Melanocyte of skin (primary cell): Measurements from ENCODE around the gene CCDC6.

GRCh38 chr10:59623587-59624102 is 86.0 kb downstream of the SLC16A9 start:
- CAGE, long polyA plus RNA, 2 experiments: no peak in any of the 2 experiments

DNA sequence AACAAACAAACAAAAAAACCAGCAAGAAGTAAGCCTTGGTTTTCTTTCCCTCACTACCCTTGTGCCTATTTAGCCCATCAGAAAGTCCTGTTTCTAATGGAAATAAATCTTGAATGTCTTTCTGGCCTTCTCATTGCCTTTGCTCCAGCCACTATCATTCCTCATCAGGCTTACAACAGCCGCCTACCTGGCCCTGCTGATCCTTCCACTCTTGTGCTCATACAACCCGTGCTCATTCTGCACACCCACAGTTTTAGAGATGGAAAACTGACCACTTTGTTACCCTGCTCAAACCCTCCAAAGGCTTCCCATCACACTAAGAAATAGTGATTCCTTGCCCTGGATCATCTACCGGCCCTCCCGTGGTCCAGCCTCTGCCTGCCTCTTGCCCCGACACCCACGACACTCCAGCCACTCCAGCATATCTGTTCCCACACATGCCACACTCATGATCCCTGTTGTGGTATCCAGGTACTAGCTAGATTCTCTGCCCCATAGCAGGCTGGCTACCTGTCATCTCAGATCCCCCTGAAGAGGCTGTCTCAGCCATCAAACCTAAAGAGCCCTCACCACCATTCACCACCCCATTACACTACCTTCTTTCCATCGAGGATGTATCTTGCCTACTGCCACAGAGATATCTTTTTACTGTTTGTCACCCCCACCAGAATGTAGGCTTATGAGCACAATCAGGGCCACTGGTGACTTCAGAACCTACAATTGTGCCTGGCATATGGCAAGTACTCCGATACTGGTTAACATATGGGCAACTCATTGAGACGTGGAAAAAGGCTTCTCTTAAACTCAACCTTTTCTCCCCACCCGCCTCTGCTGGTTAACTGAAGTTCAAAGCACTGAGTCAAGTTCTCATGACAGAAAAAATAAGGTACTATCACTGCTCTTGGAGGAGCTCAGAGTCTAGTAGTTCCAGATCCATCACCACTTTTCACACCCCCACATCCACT is 36.6 kb downstream of the CCDC6 start:
- CAGE, long polyA plus RNA, 2 experiments: no peak in any of the 2 experiments

GRCh38 chr10:59906089-59907096 is at the start of gene CCDC6:
TSS of gene CCDC6 (minus strand) at chr10:59906556.
- CAGE, long polyA plus RNA, 2 experiments: no peak in any of the 2 experiments

DNA sequence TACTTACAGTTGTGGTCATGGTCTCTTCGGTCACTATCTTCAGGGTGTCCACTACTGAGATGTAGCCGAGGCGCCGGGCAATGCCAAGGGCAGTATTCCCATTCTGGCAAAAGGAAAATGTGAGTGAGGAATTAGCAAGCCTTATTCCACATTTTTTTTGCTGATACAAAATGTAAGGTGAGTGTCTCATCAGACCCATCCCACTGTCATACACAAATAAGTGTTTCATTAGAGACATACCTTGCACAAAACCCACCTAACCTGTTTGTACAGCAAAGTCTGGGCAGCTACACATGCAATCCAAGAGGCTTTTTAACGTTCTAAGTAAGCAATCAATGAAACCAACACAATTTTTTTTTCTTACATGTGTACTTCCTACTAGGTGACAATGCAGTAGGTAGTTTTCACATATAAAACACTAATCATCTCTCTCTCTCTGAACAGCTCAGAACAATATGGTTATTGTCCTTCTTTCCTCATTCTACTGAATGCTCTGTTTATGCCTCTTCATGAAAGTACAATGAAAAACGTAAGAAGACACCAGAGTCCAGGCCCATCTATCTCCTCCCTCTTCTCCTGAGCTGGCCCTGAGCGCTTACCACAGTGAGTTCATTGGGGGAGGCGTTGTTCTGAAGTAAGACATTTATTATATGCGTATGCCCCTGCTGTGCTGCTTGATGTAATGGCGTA is 217.2 kb downstream of the ANK3 start:
- CAGE, long polyA plus RNA, 2 experiments: no peak in any of the 2 experiments

- CAGE, long polyA plus RNA, 2 experiments: no peak in any of the 2 experiments
Observed at GRCh38 chr10:60298233-60298986, 91.3 kb downstream of the ANK3 start.

DNA sequence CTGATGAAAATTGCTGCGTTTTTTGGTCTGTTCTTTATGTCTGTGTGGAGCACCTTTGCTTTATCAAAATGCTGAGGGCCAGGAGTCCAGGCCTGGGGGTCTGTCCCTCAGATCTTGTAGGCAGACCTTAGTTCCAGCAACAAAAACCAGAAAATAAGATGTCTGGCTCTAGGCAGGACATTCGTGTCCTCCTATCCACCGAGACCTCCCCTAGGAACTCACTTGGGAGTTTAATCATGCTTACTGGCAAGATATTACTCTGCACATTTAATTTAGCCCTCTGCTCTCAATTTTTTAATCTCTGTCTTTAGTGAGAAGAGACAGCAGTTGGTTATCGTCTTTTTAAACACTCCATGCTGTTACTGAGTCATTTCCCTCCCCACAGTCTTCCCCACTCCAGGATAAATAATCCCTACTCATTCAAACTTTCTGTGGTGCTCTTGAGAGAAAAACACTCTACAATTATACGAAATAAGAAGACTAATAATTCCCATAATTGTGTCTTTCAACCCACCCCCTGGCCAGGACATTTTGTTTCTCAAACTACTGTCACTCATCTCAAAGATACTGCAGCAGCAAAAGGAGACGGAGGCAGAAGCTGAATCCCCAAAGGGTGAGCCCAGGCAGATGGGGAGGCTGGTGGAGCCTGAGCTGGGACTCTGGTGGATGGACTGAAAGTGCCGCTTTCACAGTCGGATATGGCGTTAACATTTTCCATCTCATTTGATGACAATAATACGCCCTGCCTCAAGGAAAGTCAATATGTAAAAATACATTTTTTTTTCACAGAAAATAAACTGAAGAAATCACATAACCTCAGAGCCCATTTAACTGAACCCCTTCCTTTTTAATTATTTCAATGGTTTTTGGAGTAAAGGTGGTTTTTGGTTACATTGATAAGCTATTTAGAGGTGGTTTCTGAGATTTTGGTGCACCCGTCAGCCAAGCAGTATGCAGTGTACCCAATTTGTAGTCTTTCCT is 84.2 kb downstream of the ANK3 start:
- CAGE, long polyA plus RNA, 2 experiments: no peak in any of the 2 experiments

DNA sequence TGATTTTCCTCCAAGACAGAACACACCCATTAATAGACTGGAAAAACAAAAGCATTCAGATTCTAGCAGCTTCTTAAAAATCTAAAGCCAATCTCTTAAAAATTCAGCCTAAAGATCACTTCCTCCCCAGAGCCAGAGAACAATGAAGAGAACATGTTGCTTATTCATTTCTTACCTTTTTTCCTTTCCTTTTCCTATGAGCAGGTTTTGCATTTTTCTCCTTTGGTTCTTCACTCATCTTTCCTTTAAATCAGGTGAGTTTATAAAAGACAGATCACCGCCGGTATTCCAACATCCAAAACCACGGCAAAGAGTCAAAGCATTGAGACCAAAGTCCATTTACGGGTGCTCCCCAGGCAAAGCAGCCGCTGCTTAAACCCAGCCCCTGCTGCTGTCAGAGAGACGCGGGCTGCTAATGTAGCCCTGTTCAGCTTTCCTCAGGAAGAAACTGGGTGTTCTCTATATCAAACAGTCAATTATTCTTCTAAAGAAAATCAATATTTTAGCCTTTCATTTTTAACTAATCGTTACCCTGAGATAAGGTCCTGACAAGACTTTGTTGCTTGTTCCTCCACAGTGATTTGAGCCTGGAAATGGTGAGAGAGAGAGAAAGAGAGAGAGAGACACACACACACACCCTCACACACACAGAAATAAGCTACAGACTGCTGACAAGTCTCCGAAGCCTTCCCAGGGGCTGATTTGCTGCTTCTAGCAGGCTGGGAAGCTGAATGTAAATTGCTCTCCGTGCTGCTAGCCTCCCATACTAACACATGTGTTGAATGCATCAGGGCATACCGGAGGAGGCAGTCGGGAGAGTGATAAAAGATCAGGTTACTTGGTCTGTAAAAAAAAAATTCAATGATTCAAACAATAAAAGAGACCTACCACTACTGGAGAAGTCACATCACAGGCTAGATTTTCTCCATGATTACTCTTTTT is 182.9 kb upstream of the ANK3 start:
- CAGE, long polyA plus RNA, 2 experiments: no peak in any of the 2 experiments

DNA sequence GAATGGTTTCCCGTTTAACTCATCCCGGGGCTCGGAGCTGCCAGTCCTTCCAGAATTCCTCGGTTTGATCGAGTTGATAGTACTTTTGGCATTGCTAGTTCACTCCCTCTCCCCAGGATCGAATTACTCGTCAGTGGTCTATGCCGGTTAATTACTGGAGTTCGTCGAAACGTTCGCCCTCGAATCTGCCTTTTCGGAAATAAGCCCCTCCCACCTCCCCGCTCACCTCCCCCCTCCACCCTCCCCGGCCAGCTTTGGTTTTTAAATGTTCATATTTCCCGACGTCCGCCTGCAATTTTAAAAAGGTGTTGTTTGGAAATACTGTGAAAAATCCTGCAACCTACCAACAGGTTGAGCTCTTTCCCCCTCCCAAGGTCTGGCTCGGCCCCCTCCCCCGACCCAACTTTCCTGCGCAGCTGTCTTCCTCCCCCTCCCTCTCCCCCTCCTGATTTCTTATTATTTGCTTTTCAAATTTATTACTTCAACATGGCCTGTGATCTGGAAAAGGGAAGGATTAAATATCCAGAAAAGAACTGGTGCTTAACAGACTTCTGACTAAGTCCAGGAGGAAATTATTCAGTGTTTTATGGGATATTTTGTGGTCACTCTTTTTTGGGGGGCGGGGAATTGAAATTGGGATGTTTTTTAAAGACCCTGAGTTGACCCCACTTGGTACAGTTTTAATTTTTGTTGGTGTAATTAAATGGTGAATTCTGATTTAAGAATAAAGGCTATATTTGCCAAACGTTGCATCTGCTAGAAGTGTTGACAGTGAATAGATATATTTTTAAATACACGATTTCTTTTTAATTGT is 2.4 kb downstream of the ARID5B start:
- CAGE, long polyA plus RNA, 2 experiments: no peak in any of the 2 experiments

- CAGE, long polyA plus RNA, 2 experiments: no peak in any of the 2 experiments
Observed at GRCh38 chr10:61941064-61942027, 39.8 kb downstream of the ARID5B start.

DNA sequence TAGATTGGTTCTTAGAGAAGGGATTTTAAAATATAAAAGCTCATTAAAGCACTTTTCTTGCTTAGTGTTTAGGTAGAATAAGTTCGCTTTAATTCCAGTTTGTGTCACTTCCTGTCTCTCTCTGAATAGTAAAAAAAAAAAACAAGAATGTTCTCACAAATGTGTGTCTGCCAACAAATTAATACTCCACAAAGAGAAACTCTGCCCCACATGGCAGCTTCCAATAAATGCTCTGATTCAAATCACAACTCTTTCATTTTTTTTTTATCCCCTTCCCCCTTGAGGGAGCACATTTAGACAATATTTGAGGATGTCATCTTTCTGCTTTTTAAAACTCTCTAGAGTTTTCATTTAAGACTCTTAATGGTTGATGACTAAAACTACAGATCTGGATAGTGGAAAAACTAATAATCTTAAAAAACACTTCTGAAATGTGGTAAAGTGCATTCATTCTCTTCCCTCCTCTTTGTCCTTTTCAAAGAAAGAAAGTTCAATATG is 42.2 kb downstream of the ARID5B start:
- CAGE, long polyA plus RNA, 2 experiments: no peak in any of the 2 experiments

- CAGE, long polyA plus RNA, 2 experiments: no peak in any of the 2 experiments
Observed at GRCh38 chr10:62018091-62019008, 116.9 kb downstream of the ARID5B start.

DNA sequence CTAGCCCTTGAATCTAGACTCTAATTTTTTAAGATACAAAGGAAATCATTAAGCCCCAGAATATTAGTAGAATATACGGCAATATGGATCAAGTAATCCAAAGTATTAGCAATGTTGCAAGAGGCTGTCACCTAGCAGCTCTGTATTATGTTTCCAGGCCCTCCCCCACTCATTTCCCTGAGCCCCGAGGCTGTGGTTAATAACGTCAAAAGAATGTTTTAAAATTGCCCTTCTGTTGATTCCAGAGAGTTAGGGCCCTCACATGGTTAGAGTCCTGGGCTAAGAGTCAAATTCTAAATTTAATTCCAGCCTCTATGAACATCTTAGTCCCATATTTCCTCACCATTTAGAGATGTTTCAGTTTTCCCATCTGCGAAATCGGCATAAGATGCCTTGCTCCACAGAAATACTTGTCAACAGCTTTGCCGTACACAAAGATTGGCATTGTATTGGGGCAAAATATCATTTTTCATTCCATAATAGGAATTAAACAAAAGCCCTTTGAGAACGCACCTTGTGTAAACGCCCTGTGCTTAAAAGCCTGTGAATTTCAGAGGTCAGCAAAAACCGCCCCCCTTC is 135.7 kb downstream of the ARID5B start:
- CAGE, long polyA plus RNA, 2 experiments: no peak in any of the 2 experiments

DNA sequence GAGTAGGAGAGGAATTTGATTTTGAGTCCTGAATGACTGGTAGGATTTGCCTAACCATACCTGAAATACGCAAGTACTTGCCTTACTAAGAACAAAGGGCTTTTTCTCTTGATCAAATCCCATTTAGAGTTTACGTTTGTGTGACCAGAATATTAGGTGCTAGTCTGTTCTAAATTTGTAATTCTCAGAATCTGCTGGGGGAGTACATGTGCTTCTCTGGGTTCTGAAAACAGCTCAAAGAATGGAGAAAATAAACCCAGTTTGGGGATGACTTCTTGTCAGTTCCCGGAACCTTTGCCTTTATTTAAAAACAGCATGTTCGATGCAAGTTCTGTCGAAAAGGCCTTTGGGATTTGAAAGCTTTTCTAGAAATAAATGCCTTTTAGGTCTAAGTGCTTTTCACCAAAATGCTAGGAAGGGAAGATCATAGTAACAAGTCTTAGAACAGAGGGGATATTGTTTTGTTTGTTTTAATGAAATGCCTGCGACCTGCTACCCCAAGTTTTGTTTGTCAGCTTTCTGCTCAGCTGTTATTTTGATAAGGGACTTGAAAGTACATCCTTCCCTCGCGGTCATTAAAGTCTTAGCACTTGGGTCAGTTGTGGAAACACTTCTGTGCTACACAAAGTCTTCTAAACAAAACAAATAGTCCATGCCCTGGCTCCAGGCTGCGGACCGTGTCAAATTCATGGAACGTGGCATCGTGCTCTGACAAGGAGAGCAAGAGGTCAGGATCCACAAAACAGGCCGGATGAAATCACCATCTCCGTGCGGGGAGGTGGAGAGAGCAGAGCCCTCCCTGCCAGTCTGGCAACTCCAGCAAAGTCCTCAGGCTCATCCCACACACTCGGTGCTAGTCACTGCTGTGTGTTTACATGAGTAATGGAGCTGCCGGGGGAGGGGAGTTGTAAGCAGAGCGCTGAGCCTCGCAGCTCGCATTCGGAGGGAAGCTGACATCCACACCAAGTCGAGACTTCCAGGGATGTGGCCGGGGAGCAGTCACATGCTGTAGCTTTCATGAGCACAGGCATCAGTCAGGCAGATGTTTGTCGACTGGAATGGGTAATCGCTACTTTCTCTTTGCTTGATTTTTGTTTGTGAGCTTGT is 147.3 kb downstream of the ARID5B start:
- CAGE, long polyA plus RNA, 2 experiments: no peak in any of the 2 experiments

DNA sequence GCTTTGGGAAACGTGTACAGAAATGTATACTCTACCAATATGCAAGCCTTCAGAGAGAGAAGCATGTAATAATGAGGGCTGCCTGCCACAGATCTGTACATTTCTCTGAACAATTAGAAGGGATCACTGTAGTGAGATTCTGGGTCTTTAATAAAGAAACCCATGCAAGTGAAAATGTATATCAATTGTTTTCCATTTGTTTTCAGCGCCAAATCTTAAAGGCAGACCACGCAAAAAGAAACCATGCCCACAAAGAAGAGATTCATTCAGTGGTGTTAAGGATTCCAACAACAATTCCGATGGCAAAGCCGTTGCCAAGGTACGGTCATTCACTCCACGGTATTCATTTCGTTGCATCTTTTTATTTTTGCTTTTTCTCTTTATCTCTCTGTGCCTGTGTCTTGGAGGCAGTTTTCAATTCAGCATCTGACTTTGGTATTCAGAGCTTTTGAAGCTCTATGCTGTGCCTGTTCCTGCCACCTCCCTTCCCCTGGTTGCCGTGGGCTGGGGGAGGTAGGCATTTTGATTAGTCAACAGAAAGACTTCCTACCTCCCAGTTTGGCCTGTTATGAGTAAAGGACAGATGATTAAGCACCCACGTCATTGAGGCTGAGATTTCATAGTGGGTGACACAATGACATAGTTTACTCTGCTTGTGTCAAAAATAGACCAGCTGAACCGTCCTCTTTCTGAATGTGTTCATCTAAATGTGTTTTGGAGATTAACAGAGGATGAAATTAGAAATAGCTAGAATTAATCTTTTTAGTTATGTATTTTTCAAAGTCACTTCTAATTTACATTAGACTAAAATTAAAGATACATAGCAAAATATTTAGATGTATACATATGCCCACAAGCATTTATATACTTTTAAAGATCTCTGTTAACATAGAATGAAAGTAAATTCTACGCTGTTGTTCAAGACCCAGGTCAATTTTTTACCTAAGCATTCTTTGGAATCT is 149.5 kb downstream of the ARID5B start:
- CAGE, long polyA plus RNA, 2 experiments: no peak in any of the 2 experiments

GRCh38 chr10:62057203-62057849 is 155.8 kb downstream of the ARID5B start:
- CAGE, long polyA plus RNA, 2 experiments: no peak in any of the 2 experiments

GRCh38 chr10:62061109-62061670 is 159.7 kb downstream of the ARID5B start:
- CAGE, long polyA plus RNA, 2 experiments: no peak in any of the 2 experiments

DNA sequence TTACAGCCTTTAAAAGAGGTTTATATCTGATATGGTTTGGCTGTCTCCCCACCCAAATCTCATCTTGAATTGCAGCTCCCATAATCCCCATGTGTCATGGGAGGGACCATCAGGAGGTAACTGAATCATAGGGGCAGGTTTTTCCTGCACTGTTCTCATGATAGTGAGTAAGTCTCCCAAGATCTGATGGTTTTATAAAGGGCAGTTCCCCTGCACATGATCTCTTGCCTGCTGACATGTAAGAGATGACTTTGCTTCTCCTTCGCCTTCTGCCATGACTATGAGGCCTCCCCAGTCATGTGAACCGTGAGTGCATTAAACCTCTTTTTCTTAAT is 9.7 kb downstream of the RTKN2 start:
- CAGE, long polyA plus RNA, 2 experiments: no peak in any of the 2 experiments

- CAGE, long polyA plus RNA, 2 experiments: no peak in any of the 2 experiments
Observed at GRCh38 chr10:62541592-62542344, 167.6 kb downstream of the ZNF365 start.

DNA sequence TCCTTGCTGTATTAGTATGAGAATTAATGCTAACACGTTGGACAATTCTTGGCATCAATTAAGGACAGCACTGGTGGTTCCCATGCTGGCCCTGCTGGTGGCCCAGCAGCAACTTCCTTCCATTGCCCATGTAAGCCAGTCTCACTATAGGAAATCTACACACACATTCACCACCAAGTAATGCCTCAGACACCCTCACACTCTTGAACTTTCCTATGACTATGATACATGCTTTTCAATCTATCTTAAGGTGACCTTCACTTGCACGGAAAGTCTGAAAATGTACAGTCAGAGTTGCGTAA is 123.4 kb upstream of the ADO start:
- CAGE, long polyA plus RNA, 2 experiments: no peak in any of the 2 experiments

- CAGE, long polyA plus RNA, 2 experiments: no peak in any of the 2 experiments
Observed at GRCh38 chr10:62924368-62924991, 108.3 kb upstream of the EGR2 start.